Diencephalon (tissue), 2 donors: ENCODE measurements around a stretch of chr6.

- RAMPAGE, long total RNA, result no peak
These were observed 123.8 kb downstream of the CD83 start for GRCh38 chr6:14241311-14241820.

DNA sequence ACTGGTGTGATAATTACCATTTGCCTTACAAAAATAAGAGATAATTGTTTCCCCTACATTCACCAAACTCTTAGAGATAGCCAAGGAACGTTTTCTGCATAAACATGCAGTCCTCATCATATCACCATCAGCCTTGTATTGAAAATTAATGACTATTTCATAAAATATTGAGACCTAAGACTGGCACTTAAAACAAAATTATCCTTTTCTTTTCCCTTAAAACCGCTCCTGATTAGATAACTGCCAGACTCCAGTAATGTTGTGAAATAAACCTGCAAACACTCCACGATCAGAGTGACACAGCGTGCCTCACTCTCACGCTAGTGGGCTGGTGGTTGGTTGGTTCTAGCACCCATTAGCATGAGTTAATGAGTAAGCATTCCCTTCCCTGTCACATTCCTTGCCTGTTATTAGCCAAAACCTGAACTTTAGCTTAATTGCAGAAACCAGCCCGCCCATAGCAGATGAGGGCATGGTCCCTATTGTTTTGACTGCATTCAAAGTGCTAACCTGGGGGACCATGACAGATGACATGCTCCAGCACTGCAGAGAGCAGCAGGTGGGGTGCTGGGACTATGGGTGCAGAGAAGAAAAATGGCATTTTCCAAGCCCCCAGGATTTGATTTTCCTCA, 193.4 kb downstream of the CD83 start:
- RAMPAGE, long total RNA, result no peak

GRCh38 chr6:14549096-14549873, 431.7 kb downstream of the CD83 start:
- RAMPAGE, long total RNA, result no peak

DNA sequence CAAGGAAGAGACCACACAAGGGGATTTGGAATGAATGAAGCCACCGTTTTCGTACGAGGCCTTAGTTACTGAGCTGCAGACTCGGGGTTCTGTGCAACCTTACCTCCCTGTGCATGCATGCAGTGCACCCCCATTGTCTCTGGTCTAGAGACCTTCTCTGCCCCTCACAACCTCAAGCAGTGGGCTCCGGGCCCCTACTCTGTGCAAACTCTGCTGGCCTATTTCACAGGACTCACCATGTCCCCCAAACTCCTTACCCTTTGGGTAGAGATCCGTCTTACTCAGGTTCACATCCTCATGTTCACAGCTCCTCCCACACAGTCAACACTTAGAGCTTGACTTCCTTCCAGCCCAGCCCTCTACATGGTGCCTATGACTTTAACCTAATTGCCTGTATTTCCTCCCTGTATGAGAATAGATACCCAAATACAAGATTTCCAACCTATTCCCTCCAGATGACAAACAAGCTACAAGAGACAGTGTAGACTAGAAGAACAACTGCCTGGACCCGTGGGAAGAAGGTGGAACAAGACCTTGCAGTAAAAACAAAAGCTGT, 528.6 kb upstream of the JARID2 start:
- RAMPAGE, long total RNA, result no peak

DNA sequence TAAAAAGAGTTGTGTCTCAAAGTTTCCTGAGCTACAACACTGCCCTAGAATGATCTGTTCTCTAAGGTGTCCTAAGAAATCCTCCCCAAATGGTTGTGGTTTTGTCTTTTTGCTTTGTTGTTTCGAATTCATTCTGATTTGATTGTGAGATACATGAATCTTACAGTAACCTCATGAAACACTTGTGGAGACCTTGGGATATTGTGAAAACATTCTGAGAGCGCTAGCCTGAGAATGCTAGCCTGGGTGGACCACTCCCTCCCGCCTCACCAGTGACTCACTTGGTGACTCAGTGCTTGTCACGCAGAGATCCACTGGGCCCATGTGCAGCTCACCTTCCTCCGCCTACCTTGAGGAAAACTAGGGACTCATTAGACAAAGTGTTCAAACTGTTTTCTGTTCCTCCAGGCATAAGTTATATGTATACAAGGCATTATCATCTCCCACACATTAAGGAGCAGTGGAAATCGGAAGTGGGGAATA, 502.0 kb upstream of the JARID2 start:
- RAMPAGE, long total RNA, result no peak

- RAMPAGE, long total RNA, result no peak
These were observed 404.3 kb upstream of the JARID2 start for GRCh38 chr6:14841634-14841975.

- RAMPAGE, long total RNA, result no peak
These were observed 403.9 kb upstream of the JARID2 start for GRCh38 chr6:14841976-14842351.

DNA sequence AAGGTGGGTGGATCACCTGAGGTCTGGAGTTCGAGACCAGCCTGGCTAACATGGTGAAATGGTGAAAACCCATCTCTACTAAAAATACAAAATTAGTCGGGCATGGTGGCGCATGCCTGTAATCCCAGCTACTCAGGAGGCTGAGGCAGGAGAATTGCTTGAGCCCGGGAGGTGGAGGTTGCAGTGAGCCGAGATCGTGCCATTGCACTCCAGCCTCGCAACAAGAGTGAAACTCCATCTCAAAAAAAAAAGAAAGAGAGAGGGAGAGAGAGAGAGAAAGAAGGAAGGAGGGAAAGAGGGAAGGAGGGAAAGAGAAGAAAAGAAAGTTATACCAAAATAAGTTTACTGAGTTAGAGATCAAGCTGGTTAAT, 341.3 kb upstream of the JARID2 start:
- RAMPAGE, long total RNA, result no peak

- RAMPAGE, long total RNA, result no peak
These were observed 1.1 kb upstream of the JARID2 start for GRCh38 chr6:15244622-15245262.

GRCh38 chr6:15260039-15260443, 14.2 kb downstream of the JARID2 start:
- RAMPAGE, long total RNA, result no peak

GRCh38 chr6:15264831-15265517, 19.1 kb downstream of the JARID2 start:
- RAMPAGE, long total RNA, result no peak

- RAMPAGE, long total RNA, result no peak
These were observed 41.4 kb downstream of the JARID2 start for GRCh38 chr6:15287223-15287694.

DNA sequence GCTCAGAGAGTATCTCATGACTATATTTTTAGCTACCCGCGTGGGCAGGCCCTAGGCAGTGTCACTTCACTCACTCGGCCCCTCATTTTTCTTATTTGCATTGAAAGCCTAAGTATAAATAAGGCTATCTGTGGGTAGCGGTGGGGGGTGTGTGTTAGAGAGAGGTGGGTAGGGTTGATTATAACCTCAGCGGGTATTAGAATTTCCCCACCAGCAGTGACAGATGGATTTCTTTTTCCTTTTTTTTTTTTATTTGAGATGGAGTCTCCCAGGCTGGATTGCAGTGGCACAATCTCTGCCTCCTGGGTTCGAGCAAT, 113.6 kb downstream of the JARID2 start:
- RAMPAGE, long total RNA, result no peak

DNA sequence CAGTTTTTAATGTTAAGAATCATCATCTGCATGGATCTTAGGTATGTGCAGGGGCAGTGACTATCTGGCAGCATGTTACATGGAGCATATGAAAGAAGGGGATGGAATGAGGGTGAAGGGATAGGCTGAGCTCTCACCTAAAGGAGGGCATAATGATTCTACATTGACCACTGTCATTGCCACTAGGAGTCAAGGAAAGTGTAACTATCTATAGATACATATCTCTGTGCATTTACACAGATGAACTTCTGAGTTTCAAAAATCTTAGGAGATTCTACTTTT, 191.2 kb downstream of the DTNBP1 start:
- RAMPAGE, long total RNA, result no peak

- RAMPAGE, long total RNA, result no peak
These were observed 190.2 kb downstream of the DTNBP1 start for GRCh38 chr6:15472685-15472994.

DNA sequence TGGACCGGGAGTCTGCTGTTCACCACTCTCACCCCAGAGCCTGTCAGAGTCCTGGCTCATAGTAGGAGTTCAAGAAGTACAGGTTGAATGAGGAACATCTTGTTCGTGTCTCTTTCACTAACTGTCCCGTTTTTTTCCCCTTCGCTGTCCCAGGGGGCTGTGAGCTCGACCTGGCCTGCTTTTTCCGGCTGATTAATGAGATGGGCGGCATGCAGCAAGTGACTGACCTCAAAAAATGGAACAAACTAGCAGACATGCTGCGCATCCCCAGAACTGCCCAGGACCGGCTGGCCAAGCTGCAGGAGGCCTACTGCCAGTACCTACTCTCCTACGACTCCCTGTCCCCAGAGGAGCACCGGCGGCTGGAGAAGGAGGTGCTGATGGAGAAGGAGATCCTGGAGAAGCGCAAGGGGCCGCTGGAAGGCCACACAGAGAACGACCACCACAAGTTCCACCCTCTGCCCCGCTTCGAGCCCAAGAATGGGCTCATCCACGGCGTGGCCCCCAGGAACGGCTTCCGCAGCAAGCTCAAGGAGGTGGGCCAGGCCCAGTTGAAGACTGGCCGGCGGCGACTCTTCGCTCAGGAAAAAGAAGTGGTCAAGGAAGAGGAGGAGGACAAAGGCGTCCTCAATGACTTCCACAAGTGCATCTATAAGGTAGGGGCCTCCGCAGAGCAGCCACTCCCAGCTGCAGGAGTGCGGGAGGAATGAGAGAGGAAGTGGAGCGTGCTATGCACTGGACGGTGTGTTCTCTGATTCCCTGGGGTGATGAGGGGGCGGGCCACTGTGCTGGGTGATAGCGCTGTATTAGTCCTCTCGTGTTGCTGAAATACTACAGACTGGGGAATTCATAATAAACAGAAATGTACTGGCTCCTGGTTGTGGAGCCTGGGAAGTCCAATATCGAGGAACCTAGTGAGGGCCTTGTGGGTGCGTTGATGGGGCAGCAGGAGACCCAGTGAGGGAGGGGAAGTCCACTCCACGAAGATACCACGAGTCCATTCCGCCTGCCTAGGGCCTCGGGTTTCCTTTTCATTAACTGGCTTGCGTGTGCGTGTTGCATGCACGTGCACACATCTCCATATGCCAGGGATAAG, 161.7 kb downstream of the DTNBP1 start:
- RAMPAGE, long total RNA, result no peak

- RAMPAGE, long total RNA, result no peak
These were observed 153.3 kb downstream of the DTNBP1 start for GRCh38 chr6:15509259-15510150.

GRCh38 chr6:15588549-15589004, 74.3 kb downstream of the DTNBP1 start:
- RAMPAGE, long total RNA, result no peak

GRCh38 chr6:15621269-15622164, 41.3 kb downstream of the DTNBP1 start:
- RAMPAGE, long total RNA, result no peak

GRCh38 chr6:15900991-15902171, 227.5 kb upstream of the MYLIP start:
- RAMPAGE, long total RNA, result no peak